Hepatocyte (in vitro differentiated cells and primary cell): Measurements from ENCODE around the genes CXCL13 and PAQR3.

- RAMPAGE, long total RNA, result no peak
- RRBS, result no CpG with 5 or more reads among the region's 1 CpG
Observed at GRCh38 chr4:76902595-76902964, 4.6 kb upstream of the SOWAHB start.

GRCh38 chr4:76983964-76984534 is 34.5 kb downstream of the SEPTIN11 start:
- RAMPAGE, long total RNA, result no peak
- RRBS, result no CpG with 5 or more reads among the region's 4 CpGs

GRCh38 chr4:77022665-77023338 is 53.0 kb downstream of the CCNI start:
- RAMPAGE, long total RNA, result no peak
- RRBS, result no CpG with 5 or more reads among the region's 3 CpGs

DNA sequence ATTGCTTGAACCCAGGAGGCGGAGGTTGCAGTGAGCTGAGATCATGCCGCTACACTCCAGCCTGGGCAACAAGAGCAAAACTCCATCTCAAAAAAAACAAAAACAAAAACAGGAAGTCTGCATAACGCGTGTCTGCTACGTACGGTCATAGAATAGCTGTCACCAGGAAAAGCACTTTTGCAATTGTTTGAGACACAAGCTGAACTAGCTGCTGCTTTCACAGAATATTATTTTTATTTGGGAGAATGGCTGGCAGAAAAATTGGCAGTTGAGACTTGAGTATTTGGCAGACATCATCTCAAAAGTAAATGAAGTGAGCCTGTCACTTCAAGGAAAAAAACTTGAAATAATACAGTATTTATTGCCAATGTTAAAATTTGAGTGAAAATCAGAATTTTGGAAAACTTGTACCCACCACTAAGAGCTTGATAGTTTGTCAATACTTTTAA is 19.5 kb upstream of the CCNG2 start:
- RAMPAGE, long total RNA, result no peak
- RRBS, result no CpG with 5 or more reads among the region's 6 CpGs

DNA sequence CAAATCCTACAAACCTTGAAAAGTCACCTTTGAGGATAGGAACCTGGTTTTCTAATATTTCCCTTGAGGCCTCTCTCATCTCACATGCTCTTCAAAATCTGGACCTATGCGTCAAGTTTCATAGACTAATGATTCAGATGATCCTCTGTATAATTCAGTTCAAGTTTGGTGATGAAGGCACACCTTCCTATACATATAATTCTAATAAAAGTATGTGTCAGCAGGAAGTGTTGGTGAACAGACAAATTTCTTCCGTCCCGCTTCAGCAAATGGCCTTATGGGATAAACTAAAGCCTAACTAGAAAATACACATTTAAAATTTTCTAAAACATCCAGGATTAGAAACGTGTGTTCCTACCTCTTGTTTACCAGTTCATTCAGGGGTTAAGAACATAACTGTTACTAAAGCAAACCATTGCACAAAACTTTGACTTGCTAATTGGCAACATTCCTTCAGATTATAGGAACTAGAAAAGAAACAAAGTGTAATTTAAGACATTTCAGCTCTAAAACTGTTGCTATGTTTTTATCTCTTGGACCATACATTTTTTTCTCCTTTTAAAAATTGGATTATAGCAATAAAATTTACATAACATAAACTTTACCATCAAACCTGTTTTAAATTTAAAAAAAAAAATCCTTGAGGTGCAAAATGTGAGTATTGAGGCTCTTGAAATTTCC is 39.5 kb upstream of the CXCL13 start:
- RAMPAGE, long total RNA, result no peak
- RRBS, result no CpG with 5 or more reads among the region's 4 CpGs

- RAMPAGE, long total RNA, result no peak
- RRBS, result no CpG with 5 or more reads among the region's 1 CpG
Observed at GRCh38 chr4:77605647-77605948, at the start of gene CXCL13. TSS of gene CXCL13 (plus strand) at chr4:77605820.

- RAMPAGE, long total RNA, result no peak
- RRBS, result no CpG with 5 or more reads among the region's 8 CpGs
Observed at GRCh38 chr4:77698153-77698624, 92.6 kb downstream of the CXCL13 start.

- RAMPAGE, long total RNA, result no peak
- RRBS, result no CpG with 5 or more reads among the region's 6 CpGs
Observed at GRCh38 chr4:77756076-77756659, 63.0 kb downstream of the CNOT6L start.

GRCh38 chr4:77806468-77807100 is 12.6 kb downstream of the CNOT6L start:
- RAMPAGE, long total RNA, result no peak
- RRBS, result no CpG with 5 or more reads among the region's 3 CpGs

- RAMPAGE, long total RNA, result no peak
- RRBS, result no CpG with 5 or more reads among the region's 1 CpG
Observed at GRCh38 chr4:77894739-77895243, 32.2 kb downstream of the MRPL1 start.

DNA sequence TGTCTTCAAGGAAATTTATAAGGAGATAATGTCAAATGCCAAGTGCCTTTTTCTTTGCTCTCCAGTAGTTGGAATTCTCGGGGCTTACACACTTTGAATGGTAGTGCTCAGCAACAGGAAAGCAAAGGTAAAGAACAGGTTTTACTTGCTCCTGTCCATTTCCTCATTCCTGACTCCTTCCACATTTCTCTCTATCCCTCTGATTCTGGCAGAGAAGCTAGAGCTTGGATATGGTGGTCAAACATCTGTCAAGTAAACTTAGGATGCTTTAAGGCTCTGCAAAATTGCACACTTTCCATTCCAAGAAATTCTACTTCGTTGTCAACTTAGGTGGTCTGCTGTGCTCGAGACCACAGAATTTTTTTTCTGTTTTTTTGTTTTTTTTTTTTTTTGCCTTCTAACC is 180.9 kb upstream of the ANXA3 start:
- RAMPAGE, long total RNA, result no peak
- RRBS, result no CpG with 5 or more reads among the region's 3 CpGs

- RAMPAGE, long total RNA, result no peak
- RRBS, result no CpG with 5 or more reads among the region's 4 CpGs
Observed at GRCh38 chr4:78691835-78692443, 84.2 kb upstream of the BMP2K start.

DNA sequence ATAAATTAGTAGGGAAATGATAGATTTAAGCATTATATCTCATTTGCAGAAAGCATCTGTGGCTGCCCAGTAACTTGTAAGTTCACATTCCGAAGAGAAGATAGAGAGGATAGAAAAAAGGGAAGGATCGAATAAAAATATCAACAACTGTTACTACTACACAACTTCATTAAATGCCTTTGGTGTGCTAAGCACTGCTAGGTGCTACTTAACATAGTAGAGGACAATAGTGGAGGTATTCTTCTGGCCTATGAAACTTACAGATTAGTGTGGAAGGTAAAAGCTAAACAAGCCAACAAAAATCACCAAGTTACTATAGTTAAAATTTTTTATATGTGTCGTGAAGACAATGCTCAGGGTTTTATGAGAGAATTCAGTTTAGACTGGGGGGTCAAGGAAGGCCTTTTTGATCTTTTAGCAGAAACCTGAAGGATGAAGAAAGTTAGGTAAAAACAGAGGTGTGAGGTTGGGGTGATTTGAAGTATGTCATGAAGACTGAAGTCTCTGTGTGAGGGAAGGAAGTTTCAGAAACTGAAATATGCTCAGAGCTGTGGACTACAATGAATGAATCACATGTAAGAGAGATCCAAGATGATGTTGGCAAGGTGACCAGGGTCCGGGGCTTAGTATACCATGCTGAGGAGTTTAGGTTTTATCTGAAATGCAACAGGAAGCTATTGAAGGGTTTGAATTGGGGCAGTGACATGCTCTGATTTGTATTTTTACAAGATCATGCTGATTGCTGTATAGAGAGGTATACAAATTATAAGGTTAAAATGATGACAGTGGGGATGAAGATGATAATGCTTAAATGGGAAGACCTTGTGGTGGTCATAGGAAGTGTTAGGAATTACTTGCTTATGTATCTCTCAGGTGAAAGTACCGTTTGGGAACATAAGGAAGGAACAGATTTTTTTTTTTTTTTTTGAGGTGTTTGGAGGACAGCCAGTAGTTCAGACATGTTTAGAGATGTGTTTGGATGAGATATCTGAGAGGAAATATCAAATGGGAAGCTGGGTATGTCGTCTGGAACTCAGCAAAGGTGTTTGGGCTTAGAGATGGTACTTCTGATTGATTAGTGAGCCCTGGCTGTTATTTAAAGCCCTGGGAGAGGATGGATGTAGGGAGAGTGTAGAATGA is 4.7 kb downstream of the BMP2K start:
- RAMPAGE, long total RNA, result no peak
- RRBS, result no CpG with 5 or more reads among the region's 6 CpGs

DNA sequence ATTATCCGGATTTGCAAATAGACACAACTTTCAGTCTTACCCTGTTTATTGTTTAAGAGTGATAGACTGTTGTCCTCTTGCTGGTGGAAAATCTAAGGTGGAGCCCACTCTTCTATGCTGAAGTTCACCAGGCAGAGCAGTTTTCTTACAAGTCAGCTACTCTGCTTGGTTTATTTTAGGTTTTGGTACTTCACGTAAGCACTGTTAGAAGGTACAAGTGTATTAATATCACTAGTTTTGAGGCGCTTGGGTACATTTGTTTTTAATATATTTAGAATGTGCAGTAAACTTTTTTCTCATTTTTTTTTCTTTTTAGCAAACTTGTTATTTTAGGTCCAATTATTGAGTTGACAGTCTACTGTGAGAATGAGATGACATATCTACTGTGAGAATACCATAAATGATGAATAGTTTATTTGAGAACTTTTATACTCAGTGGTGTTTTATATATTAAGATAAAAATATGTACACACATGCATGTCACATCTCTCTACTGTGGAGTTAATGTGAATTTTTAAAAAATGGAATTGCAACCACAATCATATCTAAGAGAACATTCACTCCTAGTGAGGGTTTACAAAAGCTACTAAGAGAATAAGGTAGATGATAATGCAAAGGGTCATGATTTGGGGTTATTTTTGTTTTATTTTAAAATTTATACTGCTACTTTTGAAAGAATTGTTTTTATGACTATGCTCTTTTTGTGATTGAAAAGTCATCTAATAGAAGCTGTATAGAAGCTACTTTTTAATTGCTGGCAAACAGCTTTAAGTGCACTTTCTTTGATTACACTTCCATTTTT is 23.9 kb downstream of the PAQR3 start:
- RAMPAGE, long total RNA, result no peak
- RRBS, result 88% methylated on average over 1 of the region's 3 CpGs

GRCh38 chr4:78938290-78938755 is 915 bp downstream of the PAQR3 start:
- RAMPAGE, long total RNA, result no peak
- RRBS, result no CpG with 5 or more reads among the region's 5 CpGs

DNA sequence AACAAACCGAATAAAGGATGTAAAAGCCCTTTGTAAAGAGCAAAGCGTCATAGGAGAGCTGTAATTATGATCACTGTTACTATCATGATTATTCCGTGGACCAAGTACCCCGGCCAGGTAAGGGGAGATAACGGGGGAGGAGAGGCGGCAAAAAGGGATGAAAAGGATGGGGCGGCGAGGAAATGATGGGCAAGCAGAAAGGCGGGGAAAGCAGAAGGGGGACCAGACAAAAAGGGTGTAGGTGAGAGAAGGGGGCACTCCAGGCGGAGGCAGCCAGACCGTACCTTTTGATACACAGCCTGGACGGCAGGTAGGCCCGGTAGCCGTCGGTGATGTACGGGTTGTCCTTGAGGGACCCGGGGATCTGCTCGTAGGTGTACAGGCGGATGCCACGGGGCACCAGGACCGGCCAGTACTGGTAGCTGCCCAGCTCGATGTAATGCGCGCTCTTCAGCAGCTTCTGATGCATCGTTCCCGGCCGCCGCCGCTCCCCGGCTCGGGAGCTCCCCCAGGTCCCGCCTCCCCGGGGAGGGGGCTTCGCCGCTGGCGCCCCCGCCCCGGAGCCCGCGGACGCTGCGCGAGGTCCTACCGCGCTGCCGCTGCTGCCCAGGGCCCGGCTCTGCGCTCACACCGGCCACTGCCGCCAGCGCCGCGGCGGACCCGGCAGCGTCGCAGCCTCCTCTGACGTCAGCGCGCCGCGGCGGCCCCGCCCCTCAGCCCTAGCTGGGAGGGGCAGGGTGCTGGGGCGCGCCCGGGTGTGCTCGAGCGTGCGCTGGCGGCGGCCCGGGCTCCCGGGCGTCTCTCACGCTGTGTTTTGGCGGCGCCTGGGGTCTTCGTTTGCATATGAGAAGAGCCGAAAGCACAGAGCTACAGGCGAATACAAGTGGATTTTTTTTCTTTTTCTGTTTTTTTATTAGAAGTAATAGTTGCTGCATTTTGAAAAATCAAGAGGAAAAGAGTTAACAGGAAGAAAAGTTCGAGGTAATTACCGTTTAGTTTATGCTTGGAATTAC is at the start of gene PAQR3:
TSS of gene PAQR3 (minus strand) at position 683 of the 1,013 bp plus-strand sequence.
- RAMPAGE, long total RNA, result no peak
- RRBS, result 2% methylated on average over 32 of the region's 83 CpGs

DNA sequence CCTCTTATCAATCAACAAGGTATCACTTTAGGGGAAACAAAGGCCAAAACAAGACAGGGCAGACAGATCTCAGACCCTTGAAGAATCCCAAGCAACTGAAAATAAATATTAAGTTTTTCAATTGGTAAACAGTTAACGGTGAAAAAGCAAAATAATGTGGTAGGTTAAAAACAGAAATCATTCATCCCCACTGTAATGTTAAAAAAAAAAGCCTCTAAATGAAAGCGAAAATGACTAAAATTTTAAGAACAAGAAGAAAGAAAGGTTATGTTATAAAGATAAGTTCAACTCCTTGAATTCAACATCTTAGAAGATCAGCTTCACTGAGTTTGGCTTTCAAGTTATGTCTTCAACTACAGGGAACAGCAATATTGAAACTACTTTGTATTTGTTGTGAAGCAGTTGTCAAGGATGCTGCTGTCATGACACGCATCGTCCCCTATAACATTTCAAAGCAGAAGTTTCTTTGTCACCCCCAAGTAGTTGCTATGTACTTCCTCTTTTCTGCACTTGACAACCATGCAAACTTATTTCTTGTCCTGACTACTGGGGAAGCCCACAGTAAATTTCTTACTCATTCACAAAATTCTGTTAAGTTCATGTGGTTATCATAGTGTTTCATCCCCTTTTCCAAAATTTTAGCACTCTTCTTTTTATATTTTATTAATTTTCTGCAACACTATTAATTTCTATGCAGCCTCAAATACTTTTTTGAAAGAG is 14.4 kb downstream of the ANTXR2 start:
- RAMPAGE, long total RNA, result no peak
- RRBS, result no CpG with 5 or more reads among the region's 4 CpGs

DNA sequence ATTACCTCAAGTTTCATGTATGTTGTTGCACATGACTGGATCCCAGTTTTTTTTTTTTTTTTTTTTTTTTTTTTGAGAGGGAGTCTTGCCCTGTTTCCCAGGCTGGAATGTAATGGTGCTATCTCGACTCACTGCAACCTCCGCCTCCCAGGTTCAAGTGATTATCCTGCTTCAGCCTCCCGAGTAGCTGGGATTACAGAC is 236.8 kb downstream of the CFAP299 start:
- RAMPAGE, long total RNA, result no peak
- RRBS, result no CpG with 5 or more reads among the region's 3 CpGs

DNA sequence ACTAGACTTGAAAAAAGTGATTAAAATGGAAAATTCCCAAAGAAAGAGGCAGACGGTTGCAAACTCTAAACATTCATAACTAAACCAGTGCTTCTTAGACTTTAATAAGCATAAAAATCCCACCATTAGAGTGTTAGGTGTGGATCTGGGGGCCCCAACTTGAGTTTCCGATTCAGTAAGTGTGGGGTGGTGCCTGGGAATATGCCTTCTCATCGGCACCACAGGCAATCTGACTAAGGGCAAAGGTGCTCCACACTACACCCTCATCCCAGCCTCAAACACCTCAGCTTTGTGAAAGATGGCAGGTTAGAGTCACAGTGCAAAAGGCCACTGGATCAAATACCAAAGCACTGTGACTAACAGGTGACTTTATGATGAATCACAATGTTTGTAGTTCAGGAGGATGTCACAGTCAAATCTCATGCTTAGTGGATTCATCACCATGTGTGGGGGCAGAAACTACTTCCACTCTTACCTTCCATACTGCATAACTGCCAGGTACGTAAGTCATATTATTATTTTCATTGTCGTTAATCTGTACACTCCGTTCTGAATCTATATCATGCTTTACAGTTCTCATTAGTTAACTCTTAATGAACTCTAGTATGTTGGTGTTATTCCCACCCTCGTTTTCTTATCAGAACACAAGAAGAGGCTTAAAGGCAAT is 50.4 kb downstream of the PRKG2 start:
- RAMPAGE, long total RNA, result no peak
- RRBS, result no CpG with 5 or more reads among the region's 7 CpGs

- RAMPAGE, long total RNA, result no peak
- RRBS, result 2% methylated on average over 9 of the region's 37 CpGs
Observed at GRCh38 chr4:81214166-81214901, 688 bp downstream of the PRKG2 start.